Vermiform appendix (tissue), 1 donor: ENCODE results near the genes PM20D2, UBE2J1 and GJA10.

DNA sequence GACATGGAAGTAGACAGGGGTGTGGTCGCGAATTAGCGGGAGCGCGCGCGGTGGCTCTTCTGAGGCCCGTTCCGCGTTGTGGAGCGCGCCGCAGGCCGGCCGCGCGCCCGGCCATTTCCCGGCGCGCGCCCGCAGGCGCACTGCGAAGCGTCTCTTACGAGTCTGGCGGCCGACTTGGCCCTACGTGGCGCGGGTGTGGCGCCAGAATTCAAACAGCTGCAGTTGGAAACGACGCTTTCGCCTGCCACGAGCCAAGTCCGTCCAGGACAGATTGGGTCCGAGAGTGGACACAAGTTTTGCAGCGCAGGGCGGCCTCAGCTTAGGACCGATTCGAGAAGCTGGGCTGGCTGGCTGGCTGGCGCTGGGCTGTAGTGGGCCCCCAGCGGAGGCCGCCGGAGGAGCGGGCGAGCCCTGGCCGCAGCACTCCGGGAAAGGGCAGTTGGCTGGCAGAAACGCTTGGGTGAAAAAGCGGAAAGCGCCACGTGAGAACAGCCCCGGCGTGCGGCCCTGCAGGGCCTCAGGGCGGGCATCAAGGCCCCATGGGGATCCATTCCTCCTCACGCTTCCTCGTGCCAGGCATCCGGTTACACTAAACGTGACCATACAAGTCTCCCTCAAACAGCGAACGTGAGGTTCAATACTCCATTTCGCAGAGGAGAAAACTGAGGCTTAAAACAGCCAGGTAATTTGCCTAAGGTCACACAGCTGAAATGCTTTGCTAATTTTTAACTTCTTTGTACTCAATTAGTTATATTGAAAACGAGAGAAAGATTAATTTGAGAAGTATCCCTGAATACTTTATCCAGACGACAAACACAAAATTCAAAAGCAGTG is 36.3 kb upstream of the SYNCRIP start:
- PRO-cap = bidirectional peak, plus-strand start at position 211 of the sequence, minus-strand start outside the sequence

DNA sequence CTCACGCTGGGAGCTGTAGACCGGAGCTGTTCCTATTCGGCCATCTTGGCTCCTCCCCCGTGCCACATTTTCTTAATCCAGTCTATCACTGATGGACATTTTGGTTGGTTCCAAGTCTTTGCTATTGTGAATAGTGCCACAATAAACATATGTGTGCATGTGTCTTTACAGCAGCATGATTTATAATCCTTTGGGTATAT is 362.2 kb upstream of the SYNCRIP start:
- PRO-cap = no peak

GRCh38 chr6:87174086-87174350 is 18.7 kb downstream of the ZNF292 start:
- PRO-cap = no peak

DNA sequence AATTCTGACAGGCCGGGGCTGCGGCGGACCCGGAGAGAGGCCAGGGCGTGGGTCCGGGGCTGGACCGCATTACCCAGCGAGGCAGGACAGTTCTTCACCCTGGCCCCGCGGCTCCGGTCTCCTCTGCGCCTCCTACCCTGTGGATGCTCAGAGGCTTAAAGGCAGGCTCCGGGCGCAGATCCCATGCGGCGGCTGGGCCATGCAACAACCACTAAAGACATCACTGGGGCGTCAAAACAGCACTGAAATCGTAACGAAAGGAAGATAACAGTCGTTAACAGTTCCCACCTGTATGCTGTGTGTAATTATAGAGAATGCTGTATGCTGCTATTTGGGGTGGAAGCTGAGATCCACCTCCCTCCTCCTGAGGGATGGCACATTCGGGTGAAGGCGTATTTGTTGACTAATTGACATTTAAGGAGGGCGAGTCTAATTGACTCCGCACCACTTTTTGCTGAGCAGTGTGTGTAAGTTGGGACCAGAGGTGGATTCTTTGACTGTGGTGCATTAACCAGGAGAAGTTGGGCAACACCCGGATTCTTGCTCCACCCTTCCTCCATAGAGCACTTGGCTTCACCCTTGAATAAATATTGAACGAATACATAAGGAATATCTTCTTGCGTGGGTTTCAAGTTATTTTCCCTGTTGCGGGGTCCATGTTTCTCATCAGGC is 656 bp downstream of the SLC35A1 start:
- PRO-cap = unidirectional peak, minus-strand start at position 122 of the sequence; unidirectional peak, minus-strand start at position 495 of the sequence

GRCh38 chr6:87731682-87732239 is 29.7 kb upstream of the AKIRIN2 start:
- PRO-cap = bidirectional peak, plus-strand start at chr6:87732067, minus-strand start at chr6:87731916

DNA sequence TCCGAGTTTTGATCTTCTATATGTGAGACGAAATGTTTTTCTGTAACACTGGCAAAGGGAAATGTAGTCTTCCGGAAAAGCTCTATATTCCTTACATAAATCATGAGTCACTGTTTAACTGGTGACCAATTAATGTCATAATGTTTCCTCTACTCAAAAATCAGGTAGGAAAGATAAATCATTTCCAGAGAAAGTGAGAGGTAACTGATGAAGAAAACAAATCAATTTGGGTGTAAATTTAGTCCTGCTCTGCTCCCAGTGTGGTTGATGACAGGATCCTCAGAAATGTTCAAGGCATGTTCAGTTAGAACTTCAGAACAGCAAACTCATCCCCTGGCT is 38.9 kb upstream of the SPACA1 start:
- PRO-cap = no peak

DNA sequence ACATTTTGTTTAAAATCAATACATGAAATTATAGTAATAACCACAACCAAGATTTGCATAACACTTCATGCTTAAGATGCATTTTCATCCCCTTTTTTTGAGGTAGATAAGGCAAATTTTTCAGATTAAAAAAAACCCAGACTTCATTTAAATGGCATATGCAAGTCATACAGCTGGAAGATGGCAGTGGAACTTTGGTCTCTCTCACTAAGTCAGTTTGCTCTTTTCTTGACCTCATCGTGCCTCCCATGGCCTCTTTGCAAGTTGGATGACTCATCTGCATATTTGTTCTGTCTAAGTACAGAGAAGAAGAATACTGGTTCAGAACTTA is 12.0 kb upstream of the CNR1 start:
- PRO-cap = no peak

DNA sequence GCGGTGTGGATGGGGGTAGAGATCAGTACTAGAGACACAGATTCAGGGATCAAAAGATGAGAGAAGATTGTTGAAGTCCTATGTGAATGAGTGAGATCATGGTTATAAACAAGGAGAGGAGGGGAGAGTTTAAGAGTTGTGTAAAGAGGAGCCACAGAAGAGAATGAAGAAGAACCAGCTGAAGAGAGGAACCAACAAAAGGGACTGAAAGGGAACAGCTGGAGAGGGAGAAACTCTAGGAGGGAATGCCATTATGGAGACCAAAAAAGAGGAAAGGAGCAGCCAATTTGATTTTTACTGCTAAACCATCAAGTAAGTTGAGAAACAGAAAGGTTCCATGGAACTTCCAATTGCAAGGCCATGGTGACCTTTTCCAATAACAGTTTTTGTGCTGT is 105.5 kb upstream of the CNR1 start:
- PRO-cap = no peak

GRCh38 chr6:88730481-88730945 is 232.9 kb downstream of the RNGTT start:
- PRO-cap = no peak

- PRO-cap = no peak
Observed at GRCh38 chr6:88982902-88983316, 19.5 kb upstream of the RNGTT start.

DNA sequence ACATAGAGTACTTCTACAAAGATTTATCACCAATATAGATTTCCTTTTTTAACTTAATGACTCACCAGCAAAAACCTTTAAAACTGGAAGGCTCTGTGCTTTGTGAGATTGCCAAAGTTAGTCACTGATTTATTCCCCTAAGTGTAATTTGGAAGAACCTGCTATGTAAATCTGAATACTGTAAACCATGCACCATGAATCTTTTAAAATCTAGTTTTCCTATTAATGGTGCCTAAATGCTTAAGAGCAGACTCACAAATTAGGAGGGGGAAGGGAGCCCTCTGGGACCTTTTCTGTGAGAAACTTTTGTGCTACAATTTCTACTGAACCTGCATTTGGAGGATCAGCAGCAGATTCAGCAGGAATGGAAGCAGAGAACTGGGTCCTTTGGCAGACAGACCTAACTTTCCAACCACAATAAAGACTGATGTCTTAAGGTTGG is 57.7 kb upstream of the PNRC1 start:
- PRO-cap = no peak

GRCh38 chr6:89044714-89044960 is 35.9 kb upstream of the PNRC1 start:
- PRO-cap = no peak

DNA sequence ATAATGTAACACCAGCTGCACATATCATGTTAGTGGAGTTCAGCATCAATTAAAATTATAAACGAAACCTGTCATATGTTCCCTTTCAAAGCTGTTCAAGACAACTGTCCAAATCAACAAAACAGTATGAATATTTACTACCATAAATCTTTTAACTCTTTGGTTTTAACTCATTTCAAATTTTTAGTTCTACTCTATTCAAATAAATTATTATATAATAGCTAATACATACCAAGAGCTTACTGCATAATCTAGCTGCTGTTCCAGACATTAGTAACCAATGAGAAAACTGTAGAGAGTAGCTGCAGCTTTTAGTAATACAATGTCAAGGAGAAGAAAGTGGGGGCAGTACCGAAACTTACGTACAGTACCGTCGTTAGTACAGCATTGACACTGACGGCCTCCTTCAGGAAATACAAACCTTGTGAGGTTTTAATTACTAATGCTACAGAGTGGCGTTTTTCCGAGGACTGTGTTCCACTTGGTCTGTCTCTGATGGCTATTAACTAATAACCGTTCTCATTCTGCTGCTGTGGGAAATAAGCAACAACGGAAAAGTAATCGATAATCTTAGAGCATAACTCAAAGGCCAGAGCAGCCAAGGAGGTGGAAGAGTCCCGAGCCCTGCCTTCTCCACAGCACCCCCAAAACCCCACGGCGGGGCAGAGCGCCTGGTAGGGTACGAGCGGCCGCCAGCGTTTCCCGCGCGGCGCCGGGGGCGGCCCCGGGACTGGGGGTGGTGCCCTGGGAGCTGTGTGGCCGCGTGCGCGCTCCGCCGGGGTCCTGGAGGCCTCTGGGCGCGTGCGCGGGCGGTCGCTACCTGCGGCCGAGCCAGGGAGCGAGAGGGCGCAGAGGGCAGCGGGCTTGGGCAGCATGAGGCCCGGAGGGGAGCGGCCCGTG is at the start of gene PM20D2:
TSS of gene PM20D2 (plus strand) at position 784 of the 900 bp plus-strand sequence.
- PRO-cap = unidirectional peak, plus-strand start at position 387 of the sequence; unidirectional peak, plus-strand start at position 450 of the sequence; bidirectional peak, plus-strand start at position 819 of the sequence, minus-strand start at position 732 of the sequence

DNA sequence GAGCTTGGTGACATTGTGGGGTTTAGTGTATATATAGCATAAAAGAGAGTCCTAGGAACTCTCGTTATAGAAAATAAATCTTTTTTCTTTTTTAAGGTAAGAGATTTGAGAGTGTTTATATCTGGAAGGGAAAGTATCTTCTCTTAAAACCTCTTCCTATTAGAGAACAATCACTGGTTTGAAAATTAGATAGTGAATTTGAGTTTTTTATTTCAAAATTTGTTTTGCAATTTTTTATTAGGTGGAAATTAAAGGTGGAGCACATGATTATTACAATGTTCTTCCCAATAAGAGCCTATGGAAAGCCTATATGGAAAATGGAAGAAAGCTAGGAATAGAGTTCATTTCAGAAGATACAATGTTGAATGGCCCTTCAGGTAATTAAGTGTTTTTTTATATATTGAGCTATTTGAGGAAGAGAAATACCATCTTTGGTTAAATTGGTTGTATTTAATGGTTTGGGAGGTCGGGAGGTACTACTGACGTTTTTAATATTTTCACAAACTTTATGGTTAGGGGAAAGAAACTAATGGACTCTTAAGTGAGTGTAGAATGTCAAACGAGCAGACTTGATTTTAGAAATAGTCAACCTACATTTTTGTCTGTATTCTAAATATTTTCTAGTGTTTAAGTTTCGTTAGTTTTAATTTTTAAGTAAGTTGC is 12.4 kb downstream of the PM20D2 start:
- PRO-cap = no peak

DNA sequence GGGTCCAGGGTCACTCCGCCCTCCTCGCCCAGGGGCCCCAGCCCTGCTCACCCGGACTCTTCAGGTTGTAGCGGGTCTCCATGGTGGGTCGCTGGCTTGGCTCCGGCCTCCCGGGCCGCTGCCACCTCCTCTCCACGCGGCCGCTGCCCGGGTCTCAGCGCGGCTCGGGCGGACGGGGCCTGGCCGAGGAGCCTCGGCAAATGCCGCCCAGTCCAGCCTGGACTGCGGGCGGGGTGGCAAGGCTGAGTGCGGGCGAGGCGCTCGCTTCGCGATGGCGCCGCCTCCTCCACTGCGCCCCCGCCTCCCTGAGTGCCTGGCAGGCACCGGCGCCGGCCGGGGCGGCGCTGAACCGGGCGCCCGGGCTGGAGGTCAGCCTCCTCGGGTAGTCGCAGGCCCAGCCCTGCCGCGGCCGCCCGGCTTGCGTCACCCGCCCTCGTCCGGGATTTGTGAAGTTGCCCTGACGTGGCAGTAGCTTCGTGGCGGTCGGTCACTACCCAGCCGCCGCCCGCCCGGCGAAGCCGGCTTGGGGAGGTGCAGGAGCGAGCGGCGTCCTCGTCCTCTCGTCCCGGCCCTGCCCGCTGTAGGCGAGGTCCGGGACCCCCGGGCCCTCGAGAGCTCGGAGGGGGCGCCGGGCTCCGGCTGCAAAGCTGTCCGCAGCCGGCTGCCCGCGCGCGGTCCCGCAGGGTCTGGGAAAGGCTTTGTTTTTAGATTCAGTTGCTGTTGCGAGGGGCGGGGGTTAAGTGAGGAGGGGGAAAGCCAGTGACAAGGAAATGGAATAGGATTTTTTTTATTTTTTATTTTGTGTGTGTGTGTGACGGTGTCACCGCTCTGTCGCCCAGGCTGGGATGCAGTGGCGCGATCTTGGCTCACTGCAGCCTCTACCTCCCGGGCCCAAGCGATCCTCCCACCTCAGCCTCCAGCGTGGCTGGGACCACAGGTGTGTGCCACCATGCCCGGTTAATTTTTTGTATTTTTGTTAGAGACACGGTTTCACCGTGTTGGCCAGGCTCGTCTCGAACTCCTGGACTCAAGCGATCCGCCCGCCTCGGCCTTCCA is at the start of gene UBE2J1:
TSS of gene UBE2J1 (minus strand) at position 235 of the 1,056 bp plus-strand sequence.
- PRO-cap = bidirectional peak, plus-strand start at position 508 of the sequence, minus-strand start at position 291 of the sequence; unidirectional peak, minus-strand start at position 688 of the sequence

- PRO-cap = no peak
Observed at GRCh38 chr6:89410988-89412032, 763 bp downstream of the RRAGD start.

DNA sequence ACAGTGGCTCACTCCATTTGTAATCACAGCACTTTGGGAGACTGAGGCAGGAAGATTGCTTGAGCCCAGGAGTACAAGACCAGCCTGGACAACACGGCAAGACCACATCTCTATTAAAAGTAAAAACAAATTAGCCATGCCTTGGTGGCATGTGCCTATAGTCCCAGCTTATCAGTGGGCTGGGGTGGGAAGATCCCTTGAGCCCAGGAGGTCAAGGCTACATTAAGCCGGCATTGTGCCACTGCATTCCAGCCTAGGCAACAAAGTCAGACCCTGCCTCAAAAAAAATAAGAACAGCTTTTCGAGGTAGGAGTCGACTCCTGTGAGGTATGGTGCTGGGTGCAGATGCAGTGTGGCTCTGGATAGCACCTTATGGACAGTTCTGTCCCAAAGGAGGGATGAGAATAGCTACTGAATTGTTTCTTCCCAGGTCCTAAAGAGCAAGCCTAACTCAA is 82.3 kb upstream of the LYRM2 start:
- PRO-cap = unidirectional peak, plus-strand start at position 298 of the sequence

DNA sequence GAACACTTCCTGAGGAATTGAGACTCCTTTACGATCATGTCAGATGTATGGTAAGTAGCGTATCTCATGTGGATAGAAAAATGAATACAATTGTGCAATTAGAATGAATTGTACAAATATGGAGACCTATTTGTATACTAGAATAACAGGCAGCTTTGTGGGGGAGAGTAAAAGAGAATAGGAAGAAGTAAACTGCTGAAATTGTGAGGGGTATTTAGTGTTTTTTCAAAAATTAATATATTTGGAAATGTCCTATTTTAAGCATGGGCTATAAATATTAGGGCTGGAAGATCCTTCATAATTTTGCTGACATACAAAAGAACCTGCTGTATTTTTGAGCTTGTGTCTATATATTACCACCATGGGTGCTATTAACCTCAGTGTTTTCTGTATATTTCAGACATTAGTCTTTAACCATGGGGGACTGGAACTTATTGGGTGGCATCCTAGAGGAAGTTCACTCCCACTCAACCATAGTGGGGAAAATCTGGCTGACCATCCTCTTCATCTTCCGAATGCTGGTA is at the start of gene GJA10:
TSS of gene GJA10 (plus strand) at position 417 of the 524 bp plus-strand sequence.
- PRO-cap = no peak

- PRO-cap = no peak
Observed at GRCh38 chr6:90108856-90109521, 187.7 kb downstream of the BACH2 start.

DNA sequence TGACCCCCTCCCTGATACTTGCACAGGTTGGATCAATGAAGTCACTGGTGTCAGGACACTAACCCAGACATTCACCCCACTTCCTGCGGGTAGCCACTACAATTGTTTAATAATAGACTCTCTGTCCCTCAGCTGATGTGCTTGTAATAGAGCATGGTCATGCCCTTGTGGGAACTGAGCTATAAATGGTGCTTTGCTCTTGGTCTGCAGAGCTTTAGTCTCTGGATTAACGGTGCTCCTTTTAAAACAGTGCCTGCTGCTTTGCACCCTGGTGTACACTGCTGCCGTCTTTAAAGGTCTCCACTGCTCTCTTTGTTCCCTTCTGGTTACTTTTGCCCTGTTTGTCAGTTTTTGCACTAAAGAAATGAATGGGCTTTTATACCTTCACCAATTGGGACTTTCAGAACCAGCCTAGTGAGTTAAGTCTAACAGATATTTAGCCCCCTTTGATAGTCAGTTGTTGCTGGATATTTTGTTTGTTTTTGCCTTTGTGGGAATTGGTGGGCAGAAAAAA is 127.2 kb downstream of the BACH2 start:
- PRO-cap = no peak